Aorta (tissue), 1 donor: ENCODE measurements around the gene CCDC169.

- PRO-cap: no peak
Measured at GRCh38 chr13:33251133-33251657, 34.4 kb downstream of the STARD13 start.

DNA sequence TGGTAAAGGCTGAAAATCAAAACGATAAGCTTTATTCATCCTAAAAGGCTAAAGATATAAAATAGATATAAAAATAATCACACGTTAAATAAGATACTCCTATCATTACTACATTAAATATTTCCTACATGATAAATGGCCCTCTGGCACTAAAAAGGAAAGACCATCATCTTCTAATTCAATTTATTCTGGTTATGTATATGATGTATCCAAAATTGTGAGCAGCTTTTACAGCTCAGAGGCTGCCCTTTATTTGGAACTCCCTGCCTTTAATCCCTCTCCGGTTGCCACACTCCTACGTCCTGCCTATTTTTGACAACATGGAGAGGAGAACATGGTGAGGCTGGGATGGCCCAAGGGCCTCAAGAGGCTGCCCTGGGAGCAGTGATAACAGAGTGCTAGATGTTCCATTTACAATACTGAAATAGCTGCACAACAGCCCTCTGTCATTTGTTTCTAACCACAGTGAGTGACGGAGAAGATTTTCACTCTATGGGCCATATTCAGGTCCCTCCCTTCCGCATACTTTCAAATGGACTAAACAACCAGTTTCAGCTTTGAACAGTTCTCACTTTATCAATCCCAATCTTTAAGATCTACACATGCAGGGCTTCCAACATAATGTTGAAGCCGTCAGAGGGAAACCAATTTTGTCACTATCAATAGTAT is 33.5 kb downstream of the STARD13 start:
- PRO-cap: no peak

DNA sequence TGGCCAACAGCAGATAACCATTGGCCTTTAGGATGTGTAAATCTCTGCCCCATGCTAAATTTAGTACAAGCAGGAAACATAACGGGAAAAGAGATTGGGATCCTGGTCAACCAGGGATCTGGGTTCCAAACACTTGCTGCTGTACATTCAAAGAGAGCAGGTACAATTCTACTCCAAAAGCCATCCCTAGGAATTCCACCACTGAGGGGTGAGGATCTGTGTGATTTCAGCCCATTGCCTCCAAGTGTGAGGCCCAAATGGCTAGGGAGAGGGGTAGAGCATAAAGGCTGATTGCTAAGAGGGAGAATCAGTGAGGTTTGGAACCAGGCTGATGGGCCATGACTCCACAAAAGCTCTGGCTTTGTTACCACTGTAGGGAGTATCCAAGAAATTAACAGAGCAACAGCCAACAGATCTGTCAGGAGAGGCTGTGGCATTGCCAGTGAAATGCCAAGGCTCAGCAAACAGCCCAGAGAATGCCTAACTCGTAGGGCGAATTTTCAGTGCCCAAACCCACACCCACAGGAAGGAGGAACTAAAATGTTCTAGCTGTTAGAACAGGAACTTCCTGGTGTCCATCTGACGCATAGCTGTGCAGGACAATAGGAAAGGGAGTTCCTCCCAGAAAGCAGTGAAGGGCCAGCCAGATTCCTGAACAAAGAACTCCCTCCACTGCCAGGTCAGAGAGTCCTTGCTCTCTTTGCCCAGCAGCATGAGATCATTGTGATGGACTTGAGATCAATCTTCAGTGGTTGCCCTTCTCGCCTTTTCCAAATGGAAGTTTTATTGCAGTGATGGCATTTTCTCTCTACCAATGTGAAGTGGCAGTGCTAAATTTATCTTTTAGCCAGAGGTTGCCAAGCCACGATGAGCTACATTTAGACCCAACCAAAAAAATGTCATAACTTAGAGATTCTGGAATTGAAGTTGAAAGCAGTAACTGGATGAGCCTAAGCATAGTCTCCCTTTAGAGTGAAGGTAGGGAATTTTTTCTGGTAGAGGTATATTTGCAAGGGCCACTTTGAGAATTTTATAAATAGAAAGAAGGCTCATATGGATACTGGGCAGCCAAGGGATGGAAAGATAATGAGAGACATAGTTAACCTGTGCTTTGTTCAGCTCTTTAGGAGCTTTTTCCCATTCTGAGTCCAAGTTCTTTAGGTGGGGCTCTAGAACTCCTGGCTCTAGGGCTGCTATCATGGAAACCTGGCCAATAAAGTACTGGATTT is 224.2 kb upstream of the STARD13 start:
- PRO-cap: no peak

DNA sequence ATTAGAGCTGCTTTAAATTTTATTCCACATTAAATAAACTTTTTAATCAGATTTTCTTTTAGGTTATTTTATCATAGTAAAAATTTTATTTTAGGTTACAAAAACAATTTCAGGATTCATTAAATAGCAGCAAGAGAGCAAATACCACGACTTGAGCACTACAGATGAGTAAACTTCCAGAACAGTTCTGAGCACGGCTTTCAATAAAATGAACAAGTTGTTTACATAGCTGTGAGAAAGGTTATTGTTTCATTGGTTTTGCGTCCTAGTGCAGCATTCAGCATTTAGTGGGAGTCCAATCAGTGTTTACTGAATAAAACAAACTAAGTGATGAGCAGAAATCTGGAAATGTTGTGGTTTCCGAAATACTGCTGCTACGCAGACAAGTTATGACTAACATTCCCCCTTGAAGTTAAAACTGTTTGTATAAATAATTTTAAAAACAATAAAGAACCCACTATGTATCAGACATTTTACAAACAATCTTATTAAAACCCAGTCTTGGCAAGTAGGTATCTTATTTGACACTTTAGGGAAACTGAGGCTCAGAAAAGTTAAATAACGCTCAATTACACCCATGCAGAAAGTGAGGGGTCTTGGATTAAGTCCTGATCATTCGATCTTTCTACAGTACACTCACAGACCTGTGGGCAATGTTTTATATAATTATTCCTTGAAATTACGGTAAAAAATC is 251.5 kb upstream of the STARD13 start:
- PRO-cap: no peak

DNA sequence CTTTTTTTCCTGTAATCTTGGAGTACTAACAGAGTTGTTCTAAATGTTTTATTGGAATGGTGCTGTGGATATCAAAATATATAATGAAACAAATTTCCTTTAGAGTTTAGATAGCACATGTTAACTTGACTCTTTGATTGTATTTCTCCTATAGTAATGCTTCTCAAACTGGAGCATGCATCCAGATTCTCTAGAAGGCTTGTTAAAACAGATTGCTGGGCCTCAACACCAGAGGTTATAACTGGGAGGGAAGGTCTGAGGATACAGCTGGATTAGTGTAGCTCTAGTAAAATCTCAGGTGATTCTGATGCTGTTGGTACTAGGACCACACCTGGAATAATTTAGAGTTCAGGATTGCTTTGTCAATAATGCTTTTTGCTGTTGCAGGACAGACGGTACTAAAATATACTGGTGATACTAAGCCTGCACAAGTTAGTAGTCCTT is 258.0 kb upstream of the STARD13 start:
- PRO-cap: no peak

DNA sequence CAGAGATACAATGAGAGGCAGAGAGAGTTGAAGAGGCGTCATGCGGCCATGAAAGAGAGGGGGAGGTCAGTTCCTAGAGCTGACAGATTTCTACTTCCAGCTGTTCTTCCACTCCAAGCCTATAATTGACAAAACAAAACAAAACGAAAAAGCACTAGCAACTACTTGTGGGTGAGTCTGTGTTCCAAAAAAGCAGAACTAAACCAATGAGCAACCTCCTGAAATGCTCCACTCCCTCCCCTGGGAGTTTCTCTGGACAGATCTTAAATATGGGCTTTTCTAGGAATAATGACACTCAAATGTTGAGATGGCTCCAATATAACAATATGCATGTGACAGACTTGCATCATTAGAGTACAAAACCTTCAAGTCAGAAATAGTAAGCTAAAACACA is 173.4 kb upstream of the RFC3 start:
- PRO-cap: no peak

DNA sequence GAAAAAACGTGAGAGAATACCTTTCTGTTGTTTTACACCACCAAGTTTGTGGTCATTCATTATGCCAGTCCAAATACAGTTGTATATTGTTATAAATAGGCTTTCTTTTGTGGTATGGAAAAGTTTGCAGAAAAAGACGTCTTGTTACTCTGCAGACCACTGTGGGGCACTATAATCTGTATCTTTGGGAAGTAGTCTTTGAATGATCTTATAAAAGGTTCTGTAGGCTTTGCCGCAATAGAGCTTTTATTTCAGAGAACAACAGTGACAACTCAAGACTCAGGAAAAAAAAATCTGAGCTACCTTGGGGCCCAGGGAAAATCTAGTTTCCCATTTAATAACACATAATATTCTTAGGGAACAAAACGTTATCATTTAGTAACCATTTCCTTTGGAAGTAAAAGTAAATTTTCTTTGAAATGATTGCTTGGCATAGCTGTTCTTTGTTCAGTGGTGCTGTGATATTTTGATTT is 17.7 kb upstream of the RFC3 start:
- PRO-cap: no peak

DNA sequence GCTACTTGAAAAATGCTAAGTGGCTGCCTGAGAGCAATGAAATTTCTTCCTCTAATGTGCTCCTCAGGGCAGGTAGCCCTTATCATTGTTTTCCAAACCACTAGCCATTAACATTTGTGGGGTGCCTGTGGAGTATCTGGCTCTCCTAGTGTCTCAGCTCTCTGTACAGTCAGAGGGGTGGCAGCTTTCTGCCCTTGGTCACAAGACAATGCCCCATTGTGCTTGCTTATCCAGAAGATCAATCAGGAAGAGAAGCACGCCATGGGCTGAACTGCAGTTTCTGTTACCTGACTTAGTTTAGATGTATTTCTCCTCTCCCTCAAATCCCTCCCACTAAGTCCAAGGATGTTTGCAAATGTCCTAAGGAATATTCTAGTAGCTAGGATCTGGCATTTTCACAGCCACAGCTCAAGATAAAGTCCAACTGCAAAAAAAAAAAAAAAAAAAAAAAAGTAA is 119.8 kb downstream of the RFC3 start:
- PRO-cap: no peak

GRCh38 chr13:34151986-34152359 is 334.0 kb downstream of the RFC3 start:
- PRO-cap: no peak

DNA sequence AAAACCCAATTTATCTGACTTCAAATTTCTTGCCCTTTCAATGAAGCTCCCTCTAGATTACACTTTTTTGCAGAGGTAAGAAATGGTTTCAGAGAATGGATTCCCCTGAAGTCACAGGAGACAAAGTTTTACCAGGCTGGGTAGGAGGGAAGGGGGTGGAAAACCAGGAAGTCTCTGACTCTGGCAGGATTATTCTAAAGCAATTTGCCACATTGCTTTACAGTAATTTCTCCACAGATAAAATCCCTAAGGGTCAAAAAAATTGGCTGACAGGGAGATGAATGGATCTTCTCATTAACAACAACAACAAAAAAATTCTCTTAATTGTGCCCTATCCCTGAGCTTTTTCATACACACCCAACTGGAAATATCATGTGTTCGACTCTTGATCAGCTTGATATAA is 403.6 kb upstream of the NBEA start:
- PRO-cap: no peak

- PRO-cap: no peak
Measured at GRCh38 chr13:34942597-34943554, 806 bp downstream of the NBEA start.

DNA sequence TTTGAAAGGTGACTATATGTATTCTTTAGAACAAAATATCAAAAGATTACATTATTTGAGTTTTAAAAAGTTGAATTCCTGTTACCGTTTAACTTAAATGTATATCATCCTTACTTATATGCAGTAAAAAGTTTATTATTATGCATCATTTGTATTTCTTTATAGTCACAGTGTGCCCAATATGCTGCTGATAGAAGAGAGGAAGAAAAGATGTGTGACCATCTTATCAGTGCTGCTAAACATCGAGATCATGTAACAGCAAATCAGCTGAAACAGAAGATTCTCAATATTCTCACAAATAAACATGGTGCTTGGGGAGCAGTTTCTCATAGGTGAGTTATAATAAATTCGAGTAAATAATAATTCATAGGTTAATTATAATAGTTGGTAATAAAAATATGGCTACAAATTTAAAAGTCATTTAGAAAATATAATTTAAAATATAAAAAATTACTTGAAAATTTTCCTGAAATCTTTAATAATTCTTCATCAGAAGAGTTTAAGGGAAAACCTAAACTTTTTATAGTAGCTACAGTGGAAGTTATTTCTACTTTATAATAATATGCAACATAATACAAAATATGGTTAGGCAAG is 124.4 kb downstream of the MAB21L1 start:
- PRO-cap: no peak

GRCh38 chr13:35855283-35856504 is 275.5 kb downstream of the DCLK1 start:
- PRO-cap: no peak

GRCh38 chr13:35927748-35927947 is 203.5 kb downstream of the DCLK1 start:
- PRO-cap: no peak

GRCh38 chr13:36028984-36029660 is 102.1 kb downstream of the DCLK1 start:
- PRO-cap: no peak

GRCh38 chr13:36297259-36298426 is at the start of gene CCDC169:
TSS of gene CCDC169 (minus strand) at chr13:36297814.
- PRO-cap: bidirectional peak, plus-strand start at chr13:36297900, minus-strand start at chr13:36297851

GRCh38 chr13:36303883-36304782 is 6.5 kb upstream of the CCDC169 start:
- PRO-cap: no peak

GRCh38 chr13:36712638-36713343 is 39.0 kb downstream of the SERTM1 start:
- PRO-cap: no peak

- PRO-cap: no peak
Measured at GRCh38 chr13:36761795-36762607, 57.0 kb upstream of the RFXAP start.

- PRO-cap: bidirectional peak, plus-strand start at chr13:36919396, minus-strand start at chr13:36919306
Measured at GRCh38 chr13:36919102-36919554, 910 bp downstream of the SMAD9 start.